H7 (cell line): ENCODE data around the genes HELB and CPM.

DNA sequence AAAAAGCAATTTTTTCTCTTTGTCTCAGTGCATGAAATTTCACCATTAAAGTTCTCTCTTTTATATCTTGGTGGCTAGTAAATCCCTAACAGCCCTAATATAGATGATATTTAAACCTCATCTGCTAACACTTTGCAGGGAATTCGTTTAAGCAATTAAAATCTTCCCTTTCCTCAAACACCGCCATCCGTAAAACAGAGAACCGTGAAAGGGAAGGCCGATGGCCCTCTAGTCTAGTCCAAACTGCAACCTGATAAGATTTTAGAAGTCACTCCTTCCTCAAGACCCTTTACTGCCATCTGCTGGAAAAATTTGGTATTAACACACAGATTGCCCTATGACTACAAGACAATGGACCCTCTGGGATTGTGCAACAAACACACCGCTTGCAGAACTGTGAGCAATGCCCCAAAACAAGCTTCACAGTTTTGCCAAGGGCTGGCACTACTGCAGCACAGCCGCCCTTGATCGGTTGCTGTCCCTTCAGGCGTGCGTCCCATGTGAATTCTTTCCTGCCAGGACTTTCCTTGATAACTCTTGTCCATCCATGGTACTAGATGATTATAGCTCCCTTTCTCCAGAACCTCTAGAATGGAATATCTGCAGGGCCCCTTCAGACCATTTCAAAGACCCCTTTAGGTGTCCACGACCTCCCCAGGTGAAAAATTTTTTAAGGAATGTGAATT, 23.1 kb downstream of the LLPH start:
- RAMPAGE, long total RNA = no peak

DNA sequence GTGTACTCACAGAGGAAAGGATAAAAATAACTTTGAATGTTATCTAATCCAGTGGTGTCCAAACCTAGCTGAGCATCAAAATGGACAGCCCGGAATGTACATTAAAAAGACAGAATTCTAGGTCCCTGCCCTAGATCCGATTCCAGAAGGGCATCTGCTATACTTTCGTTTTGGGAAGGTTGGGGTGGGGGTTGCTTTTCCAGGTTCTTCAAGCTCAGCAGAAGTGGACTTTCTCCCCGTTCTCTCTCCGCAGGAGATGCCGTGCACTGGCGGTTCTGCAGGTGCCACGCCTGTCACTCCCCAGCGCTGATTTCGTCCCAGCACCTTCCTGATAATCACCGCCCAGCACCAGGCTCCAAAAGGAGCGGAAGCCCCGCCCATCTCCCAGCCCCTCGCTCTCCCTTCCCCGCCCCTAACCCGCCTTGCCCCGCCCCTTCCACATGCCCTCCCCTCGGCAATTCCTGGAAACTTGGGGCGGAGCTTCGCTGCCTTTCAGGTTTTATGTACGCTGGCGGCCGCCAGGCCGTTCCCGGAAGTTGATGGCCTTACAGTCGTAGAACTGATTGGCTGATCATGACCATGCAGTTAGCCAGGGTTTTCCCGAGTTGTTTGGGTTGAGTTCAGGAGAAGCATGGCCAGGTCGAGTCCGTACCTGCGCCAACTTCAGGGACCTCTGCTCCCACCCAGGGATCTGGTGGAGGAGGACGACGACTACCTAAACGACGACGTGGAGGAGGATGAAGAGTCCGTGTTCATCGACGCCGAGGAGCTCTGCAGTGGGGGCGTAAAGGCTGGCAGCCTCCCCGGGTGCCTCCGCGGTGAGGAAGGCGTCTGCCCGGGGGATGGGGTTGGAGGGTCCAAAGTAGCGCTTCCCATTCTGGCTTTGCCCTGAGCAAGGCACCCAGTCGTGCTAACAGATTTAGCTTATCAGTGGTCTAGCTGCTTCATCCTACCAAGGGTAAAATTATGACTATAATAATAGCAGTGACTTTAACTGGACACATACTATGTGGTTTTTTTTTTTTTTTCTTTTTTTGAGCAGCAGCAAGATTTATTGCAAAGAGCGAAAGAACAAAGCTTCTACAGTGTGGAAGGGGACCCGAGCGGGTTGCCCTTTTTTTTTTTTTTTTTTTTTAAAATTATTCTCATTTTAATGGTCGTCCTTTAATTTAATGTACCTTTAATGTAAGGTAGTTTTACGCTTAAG, at the start of gene HELB:
Gene HELB (plus strand): TSS at position 521 of the 1,207 bp plus-strand sequence.
- RAMPAGE, long total RNA = start-site peak on the plus strand centred at position 599 of the sequence, 50 bp wide, 37 reads

DNA sequence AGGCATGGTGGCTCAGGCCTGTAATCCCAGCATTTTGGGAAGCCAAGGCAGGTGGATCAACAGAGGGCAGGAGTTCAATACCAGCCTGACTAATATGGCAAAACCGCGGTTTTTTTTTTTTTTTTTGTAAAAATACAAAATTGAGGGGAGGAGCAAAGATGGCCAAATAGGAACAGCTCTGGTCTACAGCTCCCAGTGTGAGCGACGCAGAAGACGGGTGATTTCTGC, 100.8 kb downstream of the GRIP1 start:
- RAMPAGE, long total RNA = no peak

- RAMPAGE, long total RNA = no peak
Observed at GRCh38 chr12:67592712-67592984, 55.9 kb upstream of the DYRK2 start.

GRCh38 chr12:67630337-67631274, 17.9 kb upstream of the DYRK2 start:
- RAMPAGE, long total RNA = no peak

- RAMPAGE, long total RNA = no peak
Observed at GRCh38 chr12:68364729-68365961, 33.0 kb upstream of the MDM1 start.

DNA sequence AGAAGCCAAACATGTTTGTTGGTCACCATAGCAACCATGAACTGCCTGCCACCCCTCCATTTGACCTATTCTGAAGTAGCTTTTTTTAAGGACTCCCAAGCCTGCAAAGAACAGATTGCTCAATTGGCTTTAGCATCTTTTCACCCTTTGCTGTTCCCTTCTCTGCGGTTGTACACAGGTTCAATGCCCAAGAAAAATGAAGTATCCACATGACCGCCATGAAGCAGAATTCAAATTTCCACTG, 35.9 kb upstream of the MDM1 start:
- RAMPAGE, long total RNA = no peak

DNA sequence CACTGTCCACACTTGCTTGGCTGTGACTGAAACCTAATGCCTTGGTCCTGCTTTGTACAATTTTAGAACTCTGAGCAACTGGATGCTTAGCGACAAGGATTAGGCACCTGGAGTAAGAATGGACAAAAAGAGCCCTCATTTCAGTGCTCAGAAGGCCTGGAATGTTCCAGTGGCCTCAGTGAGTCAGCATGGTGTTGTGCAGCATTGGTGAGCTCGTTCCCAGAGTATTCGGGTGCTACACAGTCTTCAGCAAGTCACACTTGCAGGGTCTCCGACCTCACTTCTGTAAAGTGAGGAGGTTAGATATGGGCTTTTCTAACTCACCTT, 107.9 kb upstream of the MDM1 start:
- RAMPAGE, long total RNA = no peak

GRCh38 chr12:68441919-68442767, 110.0 kb upstream of the MDM1 start:
- RAMPAGE, long total RNA = no peak

- RAMPAGE, long total RNA = no peak
Observed at GRCh38 chr12:68787133-68787849, 20.7 kb upstream of the MDM2 start.

DNA sequence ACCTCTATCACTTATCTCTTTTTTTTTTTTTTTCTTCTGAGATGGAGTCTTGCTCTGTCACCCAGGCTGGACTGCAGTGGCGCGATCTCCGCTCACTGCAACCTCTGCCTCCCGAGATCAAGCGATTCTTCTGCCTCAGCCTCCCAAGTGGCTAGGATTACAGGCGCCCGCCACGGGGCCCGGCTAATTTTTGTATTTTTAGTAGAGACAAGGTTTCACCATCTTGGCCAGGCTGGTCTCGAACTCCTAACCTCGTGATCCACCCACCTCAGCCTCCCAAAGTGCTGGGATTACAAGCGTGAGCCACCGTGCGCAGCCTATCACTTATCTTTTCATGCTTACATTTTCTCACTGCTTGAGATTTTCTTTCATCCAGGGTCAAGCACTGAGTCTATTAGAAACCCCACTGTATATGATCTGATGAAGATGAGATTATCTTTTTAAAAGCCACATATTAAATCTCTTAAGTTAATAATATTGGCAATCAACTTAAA, 1.5 kb upstream of the MDM2 start:
- RAMPAGE, long total RNA = no peak

- RAMPAGE, long total RNA = no peak
Observed at GRCh38 chr12:68821545-68822188, 13.7 kb downstream of the MDM2 start.

DNA sequence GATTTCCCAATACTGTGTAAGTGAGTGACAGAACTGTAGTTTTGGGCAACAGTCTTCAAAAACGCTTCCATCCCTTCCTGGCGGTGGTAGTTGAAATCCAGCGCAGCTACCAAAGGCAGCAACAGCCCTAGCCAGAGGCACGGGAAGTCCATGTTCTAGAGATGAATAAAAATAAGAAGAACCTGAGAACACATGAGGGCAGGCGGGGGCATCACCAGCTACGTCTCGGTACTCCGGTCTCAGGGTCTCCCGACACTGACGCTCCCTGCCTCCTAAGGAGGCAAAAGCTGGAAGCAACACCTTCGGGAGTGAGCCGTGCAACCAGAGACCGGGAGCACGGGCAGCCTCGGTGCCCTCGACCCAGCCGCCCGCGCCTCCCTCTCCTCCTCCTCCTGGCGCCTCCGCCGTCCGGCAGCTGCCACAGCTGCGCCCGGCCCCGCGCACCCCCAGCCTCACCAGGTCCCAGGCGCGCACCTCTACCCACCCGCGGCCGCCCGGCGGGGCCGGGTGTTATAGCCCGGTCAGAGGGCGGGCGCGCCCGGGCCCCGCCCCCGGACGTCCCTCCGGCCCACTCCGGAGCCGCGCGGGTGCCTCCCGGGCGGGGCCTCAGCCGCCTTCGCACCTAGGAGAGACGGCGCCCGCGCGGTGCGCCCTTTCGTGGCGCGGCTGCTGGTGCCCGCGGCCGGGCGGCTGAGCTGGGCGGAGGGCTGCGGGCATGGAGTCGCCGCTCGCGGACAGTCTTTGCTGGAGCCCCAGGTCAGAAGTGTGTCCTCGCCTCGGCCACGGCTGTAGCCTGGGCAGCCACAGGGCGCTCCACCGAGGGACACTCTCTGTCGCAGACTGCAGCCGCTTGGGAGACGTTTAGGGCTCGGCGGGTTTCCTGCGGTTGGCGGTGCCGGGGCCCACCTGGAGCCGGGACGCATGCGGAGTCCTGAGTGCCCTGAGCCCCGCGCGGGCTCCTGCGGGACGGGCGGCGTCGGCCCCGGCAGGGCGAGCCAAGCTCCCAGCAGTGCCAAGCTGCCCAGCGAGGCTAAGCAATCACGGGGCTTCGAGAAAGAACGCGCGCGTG, at the start of gene CPM:
Gene CPM (minus strand): TSS at position 486 of the 1,069 bp plus-strand sequence.
- RAMPAGE, long total RNA = no peak

DNA sequence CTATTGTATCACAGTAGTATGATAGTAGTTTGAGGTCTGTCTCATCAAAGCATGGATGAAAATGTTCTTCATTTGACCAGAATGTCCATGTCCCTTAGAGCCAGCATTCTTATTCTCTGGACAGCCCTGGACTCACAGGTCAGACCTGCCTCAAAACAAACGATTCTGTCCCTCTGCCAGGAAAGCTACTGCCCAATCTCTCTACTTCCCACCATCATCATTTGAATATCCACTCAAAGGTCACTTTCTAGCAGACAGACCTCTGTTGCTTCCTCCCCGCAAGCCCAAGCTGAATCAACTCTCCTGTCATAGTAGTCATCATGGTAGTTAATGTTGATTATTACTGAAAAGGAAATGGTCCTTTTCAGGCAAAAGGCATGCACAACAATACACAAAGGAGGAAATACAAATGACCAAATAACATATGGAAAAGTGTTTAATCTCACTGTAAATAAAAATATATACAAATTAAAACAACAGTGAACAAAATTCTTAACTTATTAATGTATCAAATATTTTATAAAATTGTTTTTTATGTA, 39.6 kb upstream of the CPM start:
- RAMPAGE, long total RNA = no peak

DNA sequence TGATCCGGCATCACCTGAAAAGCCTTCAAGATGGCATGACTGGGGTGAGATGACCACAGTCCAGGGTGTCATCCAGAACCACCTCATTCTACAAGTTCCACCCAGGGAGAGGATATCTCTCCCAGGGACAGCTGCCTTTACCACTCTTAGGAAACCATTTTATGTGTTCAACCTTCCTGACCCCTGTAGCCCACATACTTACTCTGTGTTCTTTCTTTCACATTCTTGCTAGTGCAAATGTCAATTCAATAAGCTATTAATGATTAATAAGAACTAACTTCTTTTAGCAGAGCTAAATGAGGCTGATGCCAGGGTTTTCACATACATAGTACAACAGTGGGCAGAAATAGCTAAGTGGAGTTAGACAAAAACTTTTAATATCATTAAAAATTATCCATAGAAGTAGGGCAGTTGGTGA, 43.5 kb upstream of the CPM start:
- RAMPAGE, long total RNA = no peak

DNA sequence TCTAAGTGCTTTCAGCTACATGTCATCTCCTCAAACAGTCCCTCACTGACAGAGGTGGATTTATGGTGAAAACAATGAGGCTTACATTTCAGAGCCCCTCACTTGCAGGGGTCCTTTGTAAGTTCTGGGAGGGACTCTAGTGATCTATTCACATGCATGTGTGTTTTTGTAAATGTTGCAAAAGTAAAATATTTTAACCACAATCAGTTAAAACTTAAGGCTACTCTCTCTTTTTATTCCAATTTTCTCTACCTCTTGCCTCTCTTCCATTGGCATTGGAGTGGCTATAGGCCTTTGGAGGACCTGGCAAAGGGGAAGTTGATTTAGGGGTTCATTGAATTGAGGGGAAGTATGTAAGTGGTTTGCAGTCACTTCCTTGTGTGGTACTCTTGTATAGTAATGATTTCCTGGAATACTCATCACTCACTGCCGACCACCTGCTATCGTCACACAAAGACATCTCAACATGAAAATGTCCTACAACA, 45.6 kb upstream of the CPM start:
- RAMPAGE, long total RNA = no peak

DNA sequence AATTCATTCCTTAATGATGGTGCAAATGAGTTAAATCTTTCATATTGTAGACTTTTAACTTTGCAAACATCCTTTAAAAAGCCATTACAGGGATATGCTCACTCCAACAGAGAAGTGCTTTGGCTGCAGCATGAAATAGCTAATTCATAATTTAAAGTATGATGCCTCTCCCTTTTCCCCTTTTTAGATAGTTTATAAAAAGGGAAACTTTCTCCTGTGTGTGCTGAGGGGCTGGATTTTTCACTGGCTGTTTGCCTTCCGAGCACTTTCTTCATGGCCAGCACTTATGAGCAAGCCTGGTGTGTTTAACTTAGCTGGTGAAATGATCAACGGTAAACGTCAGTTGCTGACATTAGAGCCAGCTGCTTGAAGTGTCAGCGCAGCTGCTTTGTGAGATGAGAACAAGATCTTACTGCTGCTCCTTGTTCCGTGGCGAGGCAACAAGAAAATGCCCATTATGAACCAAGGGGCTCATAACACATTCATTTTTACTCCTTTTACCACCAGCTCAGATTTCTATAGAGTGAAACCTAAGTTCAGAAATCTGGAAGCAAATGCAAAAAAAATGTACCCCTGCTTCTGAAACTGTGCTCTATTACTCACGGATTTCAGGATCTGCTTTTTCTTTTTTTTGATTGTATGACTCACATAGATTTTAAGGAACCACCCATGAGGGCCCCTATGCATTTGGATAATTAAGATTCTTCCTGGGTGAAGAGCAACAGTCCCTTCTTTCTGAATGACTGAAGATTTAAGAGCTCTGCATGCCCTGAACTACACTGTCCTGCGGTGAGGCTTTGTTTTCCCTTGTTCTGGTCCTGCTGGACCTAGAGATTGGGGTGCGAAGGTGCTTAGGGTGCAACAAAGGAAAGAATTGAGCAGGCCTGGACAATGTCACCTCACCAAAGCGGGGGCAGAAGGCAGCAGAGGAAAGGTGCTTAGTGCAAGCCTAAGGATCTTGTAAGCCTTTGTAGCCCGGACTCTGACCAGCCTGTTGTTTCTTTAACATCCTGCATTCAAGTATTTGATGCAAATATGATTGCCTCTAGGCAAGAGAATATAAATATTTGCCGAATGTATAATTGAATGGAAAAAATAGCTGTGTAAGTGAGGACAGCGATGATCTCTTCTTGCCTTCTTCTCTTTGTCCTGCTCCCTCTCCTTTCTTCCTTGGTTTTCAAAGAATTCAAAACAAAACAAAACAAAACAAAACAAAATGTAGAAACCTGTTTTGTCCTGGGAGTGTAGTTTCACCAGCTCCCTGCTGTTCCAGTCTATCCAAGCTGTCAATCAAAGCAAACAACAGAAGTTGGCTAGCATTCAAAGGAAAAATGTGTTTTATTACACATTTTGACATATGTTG, 74.5 kb upstream of the CPM start:
- RAMPAGE, long total RNA = no peak

DNA sequence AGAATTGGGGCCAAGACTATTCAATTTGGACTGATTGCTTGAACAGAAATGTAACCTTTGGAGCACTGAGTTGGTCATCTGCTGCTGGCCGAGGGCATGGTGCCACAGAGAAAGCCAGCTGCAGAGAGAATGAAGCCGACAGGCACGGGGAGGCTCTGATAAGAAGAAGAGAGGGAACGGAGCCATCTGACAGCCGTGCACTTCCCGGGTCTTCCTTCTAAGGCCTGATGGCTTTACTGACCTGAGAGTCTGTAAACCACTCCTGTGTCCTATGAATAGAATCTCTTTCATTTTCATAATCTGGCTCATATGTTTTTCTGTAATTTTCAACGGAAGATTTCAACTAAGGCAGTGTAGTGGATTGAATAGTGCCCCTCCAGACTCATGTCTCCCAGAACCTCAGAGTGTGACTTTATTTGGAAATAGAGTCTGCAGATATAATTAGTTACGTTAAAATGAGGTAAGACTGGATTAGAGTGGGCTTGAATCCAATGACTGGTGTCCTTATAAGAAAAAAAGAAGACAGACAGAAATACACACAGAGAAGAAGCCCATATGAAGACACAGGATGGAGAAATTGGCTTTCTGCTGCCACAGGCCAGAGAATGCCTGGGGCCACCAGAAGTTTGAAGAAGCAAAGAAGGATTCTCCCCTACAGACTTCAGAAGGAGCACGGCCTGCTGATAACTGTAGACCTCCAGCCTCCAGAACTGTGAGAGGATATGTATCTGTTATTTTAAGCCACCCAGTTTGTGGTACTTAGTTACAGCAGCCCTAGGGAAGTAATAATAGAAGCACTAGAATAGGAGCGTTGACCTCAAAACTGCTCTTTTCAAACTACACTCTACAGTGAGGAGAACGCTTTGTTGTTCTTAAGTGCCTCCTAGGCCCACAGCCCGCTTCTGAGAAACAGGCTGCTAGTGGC, 38.9 kb upstream of the FRS2 start:
- RAMPAGE, long total RNA = no peak

- RAMPAGE, long total RNA = no peak
Observed at GRCh38 chr12:70049630-70050376, 193.4 kb upstream of the CNOT2 start.

GRCh38 chr12:70243527-70244342, 502 bp downstream of the CNOT2 start:
- RAMPAGE, long total RNA = no peak